Hematopoietic multipotent progenitor cell (in vitro differentiated cells): ENCODE data around the genes FLYWCH2 and ZNF200.

GRCh38 chr16:2535414-2536032, 2.3 kb upstream of the PDPK1 start:
- CAGE, long polyA plus RNA, result no peak

DNA sequence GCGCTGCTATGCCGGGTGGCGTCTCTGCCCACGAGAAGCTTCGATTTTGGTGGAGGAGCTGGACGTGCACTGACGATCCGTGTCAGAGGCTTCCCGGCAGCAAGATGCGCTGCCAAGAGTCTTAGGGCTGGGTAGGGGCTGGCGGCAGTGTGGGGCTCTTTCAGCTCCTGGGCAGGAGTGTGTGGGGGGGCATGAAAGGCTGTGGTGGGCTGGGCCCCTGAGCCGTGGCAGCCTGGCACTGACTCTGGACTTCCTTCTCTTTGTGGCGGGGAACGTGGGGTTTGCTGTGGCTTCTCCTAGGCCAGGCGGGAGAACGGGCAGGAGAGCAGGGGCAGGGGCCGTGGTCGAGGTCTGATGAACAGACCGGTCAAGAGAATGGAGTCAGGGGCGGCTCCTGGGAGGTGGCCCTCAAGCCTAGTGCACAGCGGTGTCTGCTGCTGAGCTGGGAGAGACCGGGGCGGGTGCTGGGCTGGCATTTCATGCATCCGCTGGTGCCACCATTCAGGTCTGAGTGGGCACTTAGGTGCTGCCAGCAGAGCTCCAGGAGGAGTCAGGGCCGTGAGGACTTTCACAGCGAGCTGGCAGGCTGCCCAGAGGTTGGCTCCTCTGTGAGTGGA, 24.9 kb downstream of the PDPK1 start:
- CAGE, long polyA plus RNA, result no peak

- CAGE, long polyA plus RNA, result no peak
Observed at GRCh38 chr16:2597186-2598191, 59.7 kb downstream of the PDPK1 start.

DNA sequence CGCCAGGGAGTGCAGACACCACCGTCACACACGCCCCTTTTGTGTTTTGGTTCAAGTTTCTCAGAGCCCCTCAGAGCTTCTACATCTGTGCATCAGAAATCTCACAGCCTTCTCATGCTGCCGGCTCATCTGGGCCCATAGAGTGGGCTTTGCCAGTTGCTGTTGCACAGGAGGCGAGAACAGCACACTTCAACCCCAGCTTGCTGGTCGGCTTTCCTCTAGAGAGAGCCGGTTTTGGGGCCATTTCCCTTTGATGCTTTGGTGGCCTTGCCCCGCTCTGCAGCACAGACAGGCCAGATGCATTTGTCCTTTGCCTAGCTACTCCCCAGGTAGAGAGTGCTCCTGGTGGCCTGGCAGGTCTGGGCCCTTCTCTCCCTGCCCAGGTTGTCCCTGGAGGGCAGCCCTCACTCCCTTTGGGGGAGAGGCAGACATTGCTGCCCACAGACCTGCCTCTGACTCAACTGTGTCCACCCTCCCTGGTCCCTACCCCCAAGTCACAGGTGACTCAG, 61.0 kb downstream of the PDPK1 start:
- CAGE, long polyA plus RNA, result no peak

DNA sequence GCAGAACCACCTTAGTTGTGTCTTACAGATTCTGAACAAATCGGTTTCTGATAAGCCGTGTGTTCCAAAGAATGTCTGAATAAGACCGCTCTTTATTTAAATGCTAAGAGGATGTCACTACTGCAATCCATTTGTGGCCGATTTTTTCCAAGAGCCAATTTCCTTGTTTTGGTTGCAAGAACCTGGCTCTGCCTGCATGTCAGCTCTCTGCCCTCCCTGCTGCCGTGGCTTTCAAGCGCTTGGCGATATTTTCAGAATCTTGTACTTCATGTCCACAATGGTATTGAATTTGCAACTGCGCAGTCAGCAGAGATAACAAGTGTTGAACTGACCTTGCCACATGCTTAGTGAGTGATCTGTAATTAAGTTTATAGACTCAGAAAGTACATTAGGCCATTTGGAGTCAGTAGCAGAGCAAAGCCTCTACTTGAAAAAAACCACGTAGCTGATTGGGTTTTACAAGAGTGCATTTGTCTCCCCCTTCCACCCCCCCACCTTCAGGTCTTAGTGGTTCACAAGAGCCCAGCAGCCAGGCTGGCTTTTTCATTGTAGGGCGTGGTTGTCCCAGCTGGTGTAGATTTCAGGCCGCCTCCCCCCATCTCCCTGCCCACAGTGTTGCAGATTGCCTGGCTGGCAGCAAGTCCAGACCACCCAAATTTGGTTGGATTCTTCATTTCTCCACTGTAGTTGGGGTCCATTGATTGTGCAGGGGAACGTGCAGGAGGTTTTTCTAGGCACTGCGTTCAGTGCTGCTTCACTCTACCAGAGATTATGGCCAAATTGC, 2.5 kb upstream of the KCTD5 start:
- CAGE, long polyA plus RNA, result no peak

DNA sequence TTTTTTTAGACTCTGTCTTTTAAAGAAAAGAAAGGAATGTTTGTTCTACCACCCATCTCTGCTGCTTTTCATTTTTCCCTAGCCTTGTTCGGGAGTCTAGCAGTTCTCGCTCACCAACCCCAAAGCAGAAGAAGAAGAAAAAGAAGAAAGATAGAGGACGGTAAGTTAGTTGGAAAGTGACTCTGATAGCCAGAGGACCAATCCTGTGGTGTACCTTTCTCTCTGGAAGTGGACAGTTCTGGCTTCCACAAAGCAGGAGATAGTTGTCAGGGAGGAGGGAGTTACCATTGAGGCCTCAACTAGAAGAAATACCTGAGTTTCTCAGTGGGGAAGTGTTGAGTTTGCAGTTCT, 5.9 kb downstream of the SRRM2 start:
- CAGE, long polyA plus RNA, result no peak

DNA sequence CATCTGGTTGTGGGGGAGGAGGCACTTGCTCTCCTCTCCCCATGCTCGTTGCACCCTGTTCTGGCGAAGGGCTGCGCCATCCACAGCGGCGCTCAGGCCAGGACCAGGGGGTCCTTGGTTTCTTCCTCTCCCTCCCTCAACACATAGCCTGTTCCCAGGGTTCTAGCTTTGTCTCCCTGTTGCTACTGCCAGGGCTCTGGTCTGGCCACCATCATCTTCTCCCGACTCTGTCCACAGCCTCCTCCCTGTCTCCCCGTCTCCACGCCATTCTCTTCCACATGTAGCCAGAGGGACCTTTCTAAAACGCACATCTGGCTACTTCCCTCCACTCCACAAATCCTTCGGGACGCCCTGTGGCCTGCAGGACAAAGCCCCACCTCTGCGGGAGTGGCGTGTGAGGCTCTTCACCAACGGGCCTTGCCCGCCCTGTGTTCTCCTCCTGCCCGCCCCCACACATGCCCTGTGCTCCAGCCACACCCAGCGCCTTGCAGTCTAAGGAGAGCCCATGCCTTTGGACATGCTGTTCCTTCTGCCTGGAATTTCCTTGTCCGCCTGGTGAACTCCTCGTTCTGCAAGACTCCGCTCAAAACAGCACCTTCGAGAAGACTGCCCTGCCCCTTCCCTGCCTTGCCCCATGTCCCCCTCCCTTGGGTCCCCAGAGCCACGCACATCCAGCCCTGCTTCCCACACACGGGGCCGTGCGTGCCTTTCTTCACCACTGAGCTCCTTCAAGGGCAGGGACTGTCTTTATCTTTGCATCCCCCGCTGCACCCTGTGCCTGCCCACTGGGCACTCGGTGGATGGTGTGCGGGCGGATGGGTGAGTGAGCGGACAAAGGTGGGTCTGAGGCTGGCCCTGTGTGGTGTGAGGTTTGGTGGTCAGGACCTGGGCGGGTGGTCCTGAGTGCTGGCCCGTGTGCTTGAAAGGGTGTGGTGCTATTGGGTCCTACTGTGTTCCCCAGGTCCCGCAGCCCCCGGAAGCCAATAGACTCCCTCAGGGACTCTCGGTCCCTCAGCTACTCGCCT, 7.4 kb downstream of the ELOB start:
- CAGE, long polyA plus RNA, result no peak

GRCh38 chr16:2835663-2836863, 6.0 kb downstream of the ZG16B start:
- CAGE, long polyA plus RNA, result no peak

DNA sequence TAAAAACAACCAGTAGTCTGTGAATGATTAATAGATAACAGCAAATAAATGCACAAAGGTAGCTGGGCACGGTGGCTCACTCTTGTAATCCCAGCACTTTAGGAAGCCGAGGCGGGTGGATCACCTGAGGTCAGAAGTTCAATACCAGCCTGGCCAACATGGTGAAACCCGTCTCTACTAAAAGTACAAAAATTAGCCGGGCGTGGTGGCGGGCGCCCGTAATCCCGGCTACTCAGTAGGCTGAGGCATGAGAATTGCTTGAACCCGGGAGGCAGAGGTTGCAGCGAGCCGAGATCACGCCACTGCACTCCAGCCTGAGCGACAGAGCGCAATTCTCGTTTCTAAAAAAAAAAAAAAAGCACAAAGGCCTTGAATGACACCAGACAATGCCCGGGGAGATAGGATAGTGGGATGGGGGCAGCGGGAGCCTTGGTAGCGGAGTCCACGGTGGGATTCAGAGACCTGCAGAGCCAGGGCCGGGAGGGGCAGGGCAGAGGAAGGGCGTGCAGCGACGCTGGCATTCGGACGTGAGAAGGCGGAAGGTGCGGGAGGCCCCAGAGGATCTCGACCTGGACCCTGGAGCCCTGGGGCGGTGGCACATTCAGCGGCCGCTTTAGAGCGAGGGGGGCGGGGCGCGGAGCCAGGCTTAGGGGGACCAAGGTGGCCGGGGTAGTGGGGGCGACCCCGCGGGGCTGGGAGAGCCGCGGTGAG, 1.1 kb upstream of the FLYWCH2 start:
- CAGE, long polyA plus RNA, result no peak

- CAGE, long polyA plus RNA, result start-site peak on the plus strand at chr16:2883215-2883318, 630 reads
Observed at GRCh38 chr16:2882476-2883422, at the start of gene FLYWCH2. Gene FLYWCH2 (plus strand): TSS chr16:2883215.

GRCh38 chr16:3023060-3023558, 633 bp downstream of the HCFC1R1 start:
- CAGE, long polyA plus RNA, result no peak

- CAGE, long polyA plus RNA, result no peak
Observed at GRCh38 chr16:3046802-3047849, 765 bp downstream of the MMP25 start.

- CAGE, long polyA plus RNA, result no peak
Observed at GRCh38 chr16:3149524-3150195, 14.8 kb downstream of the ZNF213 start.

GRCh38 chr16:3159841-3160455, 25.1 kb downstream of the ZNF213 start:
- CAGE, long polyA plus RNA, result no peak

DNA sequence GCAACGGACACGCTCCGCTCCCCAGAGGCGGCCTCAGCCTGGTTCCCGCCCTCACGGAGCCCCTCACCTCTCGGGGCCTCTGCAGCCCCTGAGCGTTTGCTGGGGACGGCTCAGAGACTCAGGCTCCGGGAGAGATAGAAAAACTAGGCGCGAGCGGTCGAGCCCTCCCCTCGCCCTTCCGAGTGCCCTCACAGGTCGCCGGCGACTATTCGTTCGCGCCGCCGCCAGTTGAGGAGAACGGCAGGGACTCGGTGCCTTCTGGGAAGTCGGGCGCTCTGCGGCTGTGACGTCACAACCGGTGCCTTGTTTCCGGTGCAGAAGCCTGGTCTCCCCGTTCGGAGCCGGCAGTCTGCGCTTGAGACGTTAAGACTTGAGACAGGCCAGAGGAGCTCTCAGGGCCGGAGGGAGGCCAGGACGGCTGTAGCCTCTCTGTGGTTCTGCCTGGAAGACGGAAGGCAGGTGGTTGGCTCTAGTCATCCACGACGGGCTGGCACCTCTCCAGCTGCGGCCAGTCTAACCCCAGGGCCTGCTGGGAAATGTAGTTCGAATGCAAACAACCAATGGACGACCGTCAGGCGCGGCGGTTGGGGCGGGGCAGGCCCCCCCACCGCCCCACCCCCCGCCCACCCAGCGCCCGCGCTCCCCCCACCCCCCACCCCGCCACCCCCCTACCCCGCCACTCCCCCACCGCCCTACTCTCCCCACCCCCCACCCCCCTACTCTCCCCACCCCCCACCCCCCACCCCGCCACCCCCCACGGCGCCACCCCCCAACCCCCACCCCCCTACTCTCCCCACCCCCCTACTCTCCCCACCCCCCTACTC, at the start of gene ZNF200:
TSS of gene ZNF200 (minus strand) at position 239 of the 824 bp plus-strand sequence.
- CAGE, long polyA plus RNA, result start-site peak on the minus strand centred at position 152 of the sequence, 66 bp wide, 72 reads

- CAGE, long polyA plus RNA, result no peak
Observed at GRCh38 chr16:3364662-3365389, 9.1 kb downstream of the OR2C1 start.

- CAGE, long polyA plus RNA, result no peak
Observed at GRCh38 chr16:3443944-3444591, 588 bp downstream of the NAA60 start.

- CAGE, long polyA plus RNA, result no peak
Observed at GRCh38 chr16:3496297-3496955, 1.1 kb upstream of the C16orf90 start.

- CAGE, long polyA plus RNA, result no peak
Observed at GRCh38 chr16:3499820-3500373, 907 bp upstream of the CLUAP1 start.

- CAGE, long polyA plus RNA, result no peak
Observed at GRCh38 chr16:3581679-3582475, 4.7 kb upstream of the NLRC3 start.